CMK (cell line): ENCODE measurements around a stretch of chr1.

DNA sequence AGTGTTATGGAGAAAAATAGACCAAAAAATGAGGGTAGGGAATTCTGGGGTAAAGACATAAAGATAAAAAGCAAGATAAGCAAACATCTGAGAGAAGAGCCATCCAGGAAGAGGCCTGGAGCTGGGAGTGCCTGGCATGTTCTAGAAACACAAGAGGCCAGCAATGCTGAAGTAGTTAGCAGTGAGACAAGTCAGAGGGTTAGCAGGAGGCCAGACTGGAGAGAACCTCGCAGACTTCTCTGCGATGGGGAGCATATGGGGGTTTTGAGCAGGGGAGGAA, 113.2 kb downstream of the GLUL start:
- RRBS, result no CpG with 5 or more reads among the region's 2 CpGs

GRCh38 chr1:182293093-182293660, 98.4 kb downstream of the GLUL start:
- RRBS, result no CpG with 5 or more reads among the region's 5 CpGs

- RRBS, result no CpG with 5 or more reads among the region's 5 CpGs
These were observed 3.8 kb downstream of the TEDDM1 start for GRCh38 chr1:182396633-182397185.

- RRBS, result no CpG with 5 or more reads among the region's 5 CpGs
These were observed 936 bp downstream of the RNASEL start for GRCh38 chr1:182588051-182588589.

DNA sequence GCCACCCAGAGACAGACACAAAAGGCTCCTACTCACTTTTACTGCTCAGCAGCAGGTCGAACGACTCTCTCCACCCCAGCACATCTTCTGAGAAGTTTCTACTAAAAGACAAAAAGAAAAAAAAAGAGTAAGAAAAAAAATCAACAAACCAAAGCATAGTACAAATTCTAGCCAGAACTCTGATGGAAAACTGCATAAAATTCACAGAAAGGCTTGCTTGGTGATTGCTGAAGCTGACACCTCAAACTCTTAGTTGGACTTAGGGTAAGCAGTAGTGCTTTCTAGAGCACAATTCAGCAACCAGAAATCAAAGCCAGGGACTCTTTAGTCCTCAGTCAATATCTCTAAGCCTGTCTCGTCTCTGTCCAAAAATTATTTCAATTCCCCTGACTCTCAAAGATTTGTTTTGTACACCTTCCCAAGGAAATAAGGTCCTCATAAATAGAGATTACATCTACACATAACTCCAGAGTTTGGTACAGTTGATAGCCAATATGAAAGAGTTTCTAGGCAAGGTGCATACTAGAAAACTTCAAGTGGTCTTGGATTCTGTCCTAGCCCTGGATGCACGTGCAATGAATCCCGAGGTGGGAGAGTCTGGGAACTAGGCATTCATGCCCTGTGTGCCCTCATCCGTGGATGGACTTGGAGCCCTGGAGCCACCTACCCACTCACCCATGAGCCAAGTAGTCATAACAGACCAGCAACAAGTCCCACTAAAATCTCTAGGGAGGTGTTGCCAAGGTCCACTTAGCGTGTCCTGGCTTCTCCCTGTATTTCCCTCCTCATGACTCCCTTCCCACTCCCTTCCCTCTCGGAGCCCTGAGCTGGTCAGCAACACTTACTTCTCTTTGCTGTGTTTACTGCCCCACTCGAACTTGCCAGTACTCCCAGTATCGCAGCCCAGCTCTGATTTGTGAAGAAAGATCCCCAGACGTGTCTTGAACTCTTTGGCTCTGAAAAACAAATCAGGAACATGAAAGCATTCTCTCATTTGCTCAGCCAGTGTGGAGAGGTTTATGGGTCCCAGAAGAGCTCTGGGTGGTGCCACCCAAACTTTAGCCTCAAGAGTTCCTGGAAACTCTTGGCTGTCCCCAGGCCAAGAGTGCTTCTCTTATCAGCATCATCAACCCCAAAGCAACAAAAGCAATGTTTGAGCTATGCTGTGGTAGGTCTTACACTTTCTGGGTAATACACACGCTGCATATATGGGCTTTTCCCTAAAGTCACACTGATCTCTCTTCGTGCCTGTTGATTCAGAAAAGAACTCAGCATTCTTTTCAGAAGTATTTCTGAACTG, 1.4 kb downstream of the RGS16 start:
- RRBS, result no CpG with 5 or more reads among the region's 13 CpGs

- RRBS, result no CpG with 5 or more reads among the region's 6 CpGs
These were observed 3.3 kb downstream of the DHX9 start for GRCh38 chr1:182842312-182843080.

- RRBS, result no CpG with 5 or more reads among the region's 1 CpG
These were observed 48.8 kb downstream of the DHX9 start for GRCh38 chr1:182887919-182888435.

- RRBS, result no CpG with 5 or more reads among the region's 4 CpGs
These were observed 25.4 kb downstream of the LAMC1 start for GRCh38 chr1:183048557-183049079.

GRCh38 chr1:183117118-183117771, 68.8 kb upstream of the LAMC2 start:
- RRBS, result no CpG with 5 or more reads among the region's 11 CpGs

DNA sequence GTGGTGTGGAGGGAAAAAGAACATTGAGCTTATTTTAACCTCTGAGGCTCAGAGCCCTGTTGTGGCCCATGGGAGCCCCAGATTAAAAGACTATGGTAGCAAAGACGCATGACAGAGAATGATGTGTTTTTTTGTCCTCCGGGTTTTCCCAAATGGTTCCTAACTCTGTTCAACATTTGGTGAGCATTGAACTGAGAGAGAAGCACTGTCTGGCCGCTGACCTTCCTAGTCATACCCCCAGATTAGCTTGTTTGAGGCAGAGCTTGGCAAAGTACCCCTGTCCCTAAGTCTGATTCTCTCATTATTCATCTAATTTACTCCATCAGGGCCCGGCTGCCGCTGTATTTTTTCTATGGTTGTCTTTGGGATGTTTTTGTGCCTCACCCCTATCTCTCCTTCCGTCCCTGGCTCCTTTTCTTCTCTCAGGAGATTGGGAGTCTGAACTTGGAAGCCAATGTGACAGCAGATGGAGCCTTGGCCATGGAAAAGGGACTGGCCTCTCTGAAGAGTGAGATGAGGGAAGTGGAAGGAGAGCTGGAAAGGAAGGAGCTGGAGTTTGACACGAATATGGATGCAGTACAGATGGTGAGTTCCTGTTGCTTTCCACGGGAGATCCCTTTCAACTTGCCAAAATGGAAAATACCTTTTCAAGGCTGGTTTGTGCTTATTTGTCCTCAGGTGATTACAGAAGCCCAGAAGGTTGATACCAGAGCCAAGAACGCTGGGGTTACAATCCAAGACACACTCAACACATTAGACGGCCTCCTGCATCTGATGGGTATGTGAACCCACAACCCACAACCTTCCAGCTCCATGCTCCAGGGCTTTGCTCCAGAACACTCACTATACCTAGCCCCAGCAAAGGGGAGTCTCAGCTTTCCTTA, 53.8 kb downstream of the LAMC2 start:
- RRBS, result no CpG with 5 or more reads among the region's 10 CpGs

- RRBS, result no CpG with 5 or more reads among the region's 13 CpGs
These were observed 95.6 kb downstream of the LAMC2 start for GRCh38 chr1:183281572-183282229.

DNA sequence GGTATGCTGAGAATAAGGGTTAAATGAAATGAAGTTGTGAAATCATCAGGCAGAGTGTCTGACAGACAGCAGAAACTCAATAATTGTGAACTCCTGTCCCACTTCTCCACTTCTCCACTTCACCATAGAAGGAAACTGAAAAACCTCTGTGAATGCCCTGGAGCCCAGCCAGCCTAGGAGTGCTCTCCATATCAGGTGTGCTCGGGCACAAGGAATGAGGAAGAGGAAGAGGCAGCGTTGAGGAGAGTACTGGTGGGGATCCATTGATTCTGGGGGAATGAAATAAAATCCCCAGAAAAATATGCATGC, 47.8 kb downstream of the NMNAT2 start:
- RRBS, result no CpG with 5 or more reads among the region's 2 CpGs

GRCh38 chr1:183489677-183490409, 17.5 kb downstream of the SMG7 start:
- RRBS, result no CpG with 5 or more reads among the region's 3 CpGs

DNA sequence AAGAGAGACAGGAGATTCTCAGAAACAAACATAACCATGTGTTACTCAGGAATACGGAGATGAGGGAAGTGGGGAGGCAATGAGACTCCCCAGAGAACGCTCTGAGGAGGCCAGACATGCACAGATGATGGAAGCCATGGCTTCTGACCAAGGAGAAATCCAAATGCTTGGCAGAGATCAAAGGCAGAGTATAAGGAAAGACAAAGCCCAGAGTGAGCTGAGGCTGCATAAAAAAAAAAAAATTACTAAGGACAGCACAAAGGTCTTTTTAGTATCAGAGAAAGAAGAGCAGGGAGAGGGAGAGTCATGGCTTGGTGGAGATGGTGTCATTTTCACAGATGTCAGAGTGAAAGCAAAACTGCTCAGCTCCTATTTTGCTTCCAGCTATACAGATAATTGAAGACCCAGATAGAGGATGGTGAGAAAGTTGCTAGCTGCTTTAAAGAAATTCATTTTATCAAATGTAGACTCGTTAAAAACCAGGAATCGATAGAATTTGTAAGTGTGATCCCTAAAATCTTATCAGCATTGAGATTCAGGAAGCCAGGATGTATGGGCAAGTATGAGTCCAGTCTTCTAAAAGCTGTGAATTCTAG, 8.2 kb upstream of the NCF2 start:
- RRBS, result no CpG with 5 or more reads among the region's 4 CpGs

DNA sequence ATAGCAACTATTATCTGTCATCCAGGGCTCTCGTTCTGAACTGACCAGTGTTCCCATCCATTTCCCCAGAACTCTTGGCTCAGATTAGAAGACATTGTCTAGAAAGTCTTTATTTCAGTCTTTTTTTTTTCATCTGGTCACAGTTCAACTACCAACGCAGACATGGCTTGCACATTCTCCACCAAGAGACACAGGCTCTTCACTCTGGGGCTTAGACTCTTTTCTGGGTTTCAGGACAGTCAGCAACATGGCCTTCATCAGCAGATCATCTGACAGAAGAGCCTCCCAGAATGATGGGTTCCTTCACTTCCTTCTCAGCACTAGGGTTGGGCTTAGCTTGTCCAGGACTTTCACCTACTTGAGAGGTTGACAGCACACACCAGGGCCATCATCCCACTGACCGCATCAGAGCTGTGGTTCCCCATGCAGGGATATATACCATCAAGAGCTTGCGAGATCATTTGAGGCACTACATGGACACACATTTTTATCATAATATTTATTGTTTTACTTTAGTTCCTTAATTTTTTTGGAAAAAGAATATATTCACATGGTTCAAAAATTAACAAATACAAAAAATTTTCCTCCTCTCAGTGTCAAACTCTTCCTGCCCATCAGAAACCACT, 10.3 kb upstream of the NCF2 start:
- RRBS, result no CpG with 5 or more reads among the region's 4 CpGs

GRCh38 chr1:183604176-183604847, 14.1 kb upstream of the NCF2 start:
- RRBS, result no CpG with 5 or more reads among the region's 9 CpGs

GRCh38 chr1:183616928-183617423, 18.6 kb downstream of the ARPC5 start:
- RRBS, result no CpG with 5 or more reads among the region's 10 CpGs

- RRBS, result 2% methylated on average over 8 of the region's 25 CpGs
These were observed 661 bp downstream of the ARPC5 start for GRCh38 chr1:183634872-183635371.

- RRBS, result no CpG with 5 or more reads among the region's 1 CpG
These were observed 2.6 kb upstream of the APOBEC4 start for GRCh38 chr1:183655776-183656055.

DNA sequence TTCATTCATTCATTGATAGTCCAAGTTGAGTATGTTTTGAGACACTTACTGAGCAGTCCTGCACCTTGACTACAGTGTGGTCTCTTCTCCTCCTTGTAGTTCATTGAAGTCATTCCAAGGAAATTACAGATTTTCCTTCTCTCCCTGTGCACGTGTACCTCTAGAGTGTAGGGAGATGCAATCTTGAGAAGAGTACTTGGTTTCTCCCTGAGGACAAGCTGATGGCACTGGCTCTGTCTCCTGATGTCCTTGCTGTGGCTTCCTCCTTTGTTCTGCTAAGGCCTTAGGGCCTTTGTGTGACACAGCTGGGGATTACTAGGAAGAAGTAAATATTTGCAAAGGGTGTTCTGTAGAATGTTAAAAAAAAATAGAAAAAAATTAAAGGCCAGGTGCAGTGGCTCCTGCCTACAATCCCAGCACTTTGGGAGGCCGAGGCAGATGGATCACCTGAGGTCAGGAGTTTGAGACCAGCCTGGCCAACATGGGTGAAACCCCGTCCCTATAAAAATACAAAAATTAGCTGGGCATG, 66.2 kb upstream of the APOBEC4 start:
- RRBS, result no CpG with 5 or more reads among the region's 3 CpGs